Hematopoietic multipotent progenitor cell (in vitro differentiated cells): ENCODE measurements around a stretch of chr12.

DNA sequence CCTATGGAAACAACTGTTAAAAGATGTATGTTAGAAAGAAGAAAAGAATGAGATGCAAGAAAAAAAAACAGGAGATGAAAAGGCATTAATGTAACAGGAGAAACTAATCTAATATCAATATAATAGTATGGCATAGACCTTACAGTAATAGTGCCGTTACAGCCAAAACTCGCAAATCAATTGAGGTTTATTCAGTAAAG is 138.7 kb downstream of the ERC1 start:
- CAGE, long polyA plus RNA, result no peak

GRCh38 chr12:1305974-1306796 is 288.2 kb downstream of the FBXL14 start:
- CAGE, long polyA plus RNA, result no peak

DNA sequence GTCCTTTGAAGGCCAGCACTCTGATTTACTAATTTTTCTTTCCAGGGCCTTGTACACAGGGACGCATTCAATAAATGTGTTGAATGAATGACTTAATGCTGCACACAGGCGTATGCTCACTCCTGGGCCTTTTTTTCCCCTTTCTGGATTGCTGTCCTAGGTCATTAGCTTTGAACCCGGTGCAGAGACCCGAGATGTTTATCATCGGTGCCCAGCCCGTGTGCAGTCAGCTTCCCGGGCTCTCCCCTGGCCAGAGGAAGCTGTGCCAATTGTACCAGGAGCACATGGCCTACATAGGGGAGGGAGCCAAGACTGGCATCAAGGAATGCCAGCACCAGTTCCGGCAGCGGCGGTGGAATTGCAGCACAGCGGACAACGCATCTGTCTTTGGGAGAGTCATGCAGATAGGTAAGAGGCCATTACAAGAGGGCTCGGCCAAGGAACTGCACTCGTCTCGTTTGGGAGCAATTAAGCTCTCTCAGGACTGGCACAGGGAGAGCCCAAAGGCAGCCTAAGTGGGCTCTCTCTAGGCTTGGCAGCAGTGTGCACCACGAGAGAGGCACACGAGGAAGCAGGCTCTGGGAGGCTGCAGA is 3.6 kb downstream of the WNT5B start:
- CAGE, long polyA plus RNA, result no peak

GRCh38 chr12:1690440-1690931 is 384 bp upstream of the ADIPOR2 start:
- CAGE, long polyA plus RNA, result no peak

- CAGE, long polyA plus RNA, result no peak
Measured at GRCh38 chr12:1721826-1722766, 31.2 kb downstream of the ADIPOR2 start.

- CAGE, long polyA plus RNA, result no peak
Measured at GRCh38 chr12:1754038-1754665, 63.3 kb downstream of the ADIPOR2 start.

GRCh38 chr12:1760631-1761290 is 59.6 kb upstream of the LRTM2 start:
- CAGE, long polyA plus RNA, result no peak

DNA sequence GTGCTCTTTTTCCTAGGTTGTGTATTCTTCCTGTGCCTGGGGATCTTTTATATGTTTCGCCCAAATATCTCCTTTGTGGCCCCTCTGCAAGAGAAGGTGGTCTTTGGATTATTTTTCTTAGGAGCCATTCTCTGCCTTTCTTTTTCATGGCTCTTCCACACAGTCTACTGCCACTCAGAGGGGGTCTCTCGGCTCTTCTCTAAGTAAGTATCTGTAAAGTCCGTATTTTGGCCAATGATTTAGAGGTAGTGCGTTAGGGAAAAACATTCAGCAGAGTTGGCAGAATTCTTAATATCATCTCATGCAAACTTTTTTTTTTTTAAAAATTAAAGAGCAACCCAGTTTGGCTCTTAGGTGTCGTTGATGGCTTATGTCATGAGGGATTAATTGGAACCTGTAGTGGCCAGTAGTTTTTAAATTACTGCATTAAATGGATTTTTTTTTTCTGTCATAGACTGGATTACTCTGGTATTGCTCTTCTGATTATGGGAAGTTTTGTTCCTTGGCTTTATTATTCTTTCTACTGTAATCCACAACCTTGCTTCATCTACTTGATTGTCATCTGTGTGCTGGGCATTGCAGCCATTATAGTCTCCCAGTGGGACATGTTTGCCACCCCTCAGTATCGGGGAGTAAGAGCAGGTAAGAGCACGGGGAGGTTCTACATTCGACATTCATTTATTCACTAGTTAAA is 39.8 kb upstream of the LRTM2 start:
- CAGE, long polyA plus RNA, result no peak

- CAGE, long polyA plus RNA, result no peak
Measured at GRCh38 chr12:2124387-2125011, 71.7 kb downstream of the CACNA1C start.

GRCh38 chr12:2163499-2164438 is 111.0 kb downstream of the CACNA1C start:
- CAGE, long polyA plus RNA, result no peak

DNA sequence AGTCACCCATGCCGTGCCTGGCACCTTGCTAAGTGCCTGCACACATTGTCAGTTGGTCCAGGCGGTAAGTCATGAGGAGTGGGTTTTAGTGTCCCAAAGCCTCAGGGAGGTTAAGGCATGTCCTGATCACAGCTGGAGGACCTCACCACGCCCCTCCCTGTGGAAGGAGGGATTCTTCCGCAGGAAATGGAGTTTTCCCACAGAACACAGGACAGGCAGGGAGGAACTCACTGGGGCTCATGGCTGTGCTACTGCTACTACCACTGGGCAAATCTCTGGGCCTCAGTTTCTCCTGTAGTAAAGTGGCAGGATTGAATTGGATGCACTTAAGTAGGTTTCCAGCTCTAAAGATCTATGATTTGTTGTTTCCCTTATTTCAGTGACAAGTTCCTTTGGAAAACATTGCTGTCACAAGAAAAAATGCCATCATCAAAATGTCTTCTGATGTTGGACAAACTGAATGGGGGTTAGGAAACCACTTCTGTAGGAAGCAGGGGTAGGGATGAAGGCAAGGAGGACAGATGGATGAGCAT is 142.4 kb downstream of the CACNA1C start:
- CAGE, long polyA plus RNA, result no peak

DNA sequence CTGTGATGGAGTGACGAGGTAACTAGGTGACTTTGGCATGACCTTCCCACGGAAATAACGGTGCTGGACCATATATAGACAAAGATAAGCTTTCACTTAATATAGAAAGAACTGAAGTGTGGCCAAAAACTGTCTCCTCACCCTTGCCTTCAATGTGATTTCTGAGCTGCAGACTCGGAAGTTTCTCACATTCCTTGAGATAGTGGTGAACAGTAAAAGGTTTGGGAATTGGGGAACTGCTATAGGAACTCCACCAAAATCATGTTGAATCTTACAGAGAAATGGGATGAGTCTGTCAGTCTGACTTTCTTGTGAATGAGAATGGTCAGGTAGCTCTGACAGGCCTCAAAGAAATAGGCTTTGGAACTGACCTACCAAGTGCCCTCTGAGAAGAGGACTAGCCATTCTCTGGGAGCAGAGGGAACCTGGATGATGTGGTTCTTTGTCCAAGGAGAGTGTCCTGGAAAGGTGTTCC is 185.5 kb downstream of the CACNA1C start:
- CAGE, long polyA plus RNA, result no peak

- CAGE, long polyA plus RNA, result no peak
Measured at GRCh38 chr12:2295615-2296552, 243.1 kb downstream of the CACNA1C start.

DNA sequence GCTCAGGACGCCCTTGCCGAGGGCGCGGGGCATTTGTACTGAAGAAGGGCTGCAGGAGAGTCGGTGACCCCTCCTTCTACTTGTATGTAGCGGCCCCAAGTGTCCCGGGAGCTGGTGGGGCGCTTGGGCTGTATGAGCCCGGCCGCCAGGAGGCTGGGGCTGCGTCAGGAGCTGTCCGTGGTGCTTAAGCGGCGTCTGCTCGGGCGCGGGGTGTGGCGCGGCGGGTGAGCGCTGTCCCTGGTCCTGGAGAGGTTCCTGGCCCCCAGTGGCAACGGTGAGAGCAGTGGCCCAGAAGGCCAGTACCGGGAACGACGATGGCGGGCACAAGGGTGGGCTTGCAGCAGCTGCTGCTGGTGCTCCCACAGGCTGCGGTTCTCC is 42.2 kb upstream of the FKBP4 start:
- CAGE, long polyA plus RNA, result no peak

DNA sequence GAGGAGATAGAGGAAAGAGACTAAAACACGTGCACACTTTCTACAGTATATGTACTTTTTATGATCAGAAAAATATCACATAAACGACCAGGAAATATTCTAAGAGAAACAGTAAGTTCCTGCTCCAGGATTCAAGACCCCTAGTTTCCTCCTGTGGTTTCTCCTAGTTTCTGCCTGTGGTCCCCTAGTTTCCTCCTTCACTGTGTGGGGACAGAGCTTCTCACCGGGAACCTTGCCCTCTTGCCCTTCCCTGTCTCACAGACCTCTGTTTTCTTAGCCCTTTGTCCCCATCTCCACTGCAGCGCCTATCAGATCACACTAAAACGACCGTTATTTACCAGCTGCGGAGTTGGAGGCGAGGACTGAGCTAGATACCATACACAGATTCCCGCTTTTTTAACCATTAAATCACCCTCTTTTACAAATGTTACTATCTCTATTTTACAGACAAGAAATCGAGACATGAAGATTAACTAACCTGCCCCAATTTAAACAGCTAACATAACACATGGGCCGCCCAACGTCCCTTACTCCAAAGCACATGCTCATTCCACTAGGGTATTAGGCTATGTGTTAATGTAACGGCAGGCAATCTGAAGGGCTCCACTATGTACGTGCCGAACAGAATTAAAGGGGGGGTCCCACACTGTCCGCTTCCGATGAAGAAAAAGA is 2.1 kb upstream of the FKBP4 start:
- CAGE, long polyA plus RNA, result no peak

DNA sequence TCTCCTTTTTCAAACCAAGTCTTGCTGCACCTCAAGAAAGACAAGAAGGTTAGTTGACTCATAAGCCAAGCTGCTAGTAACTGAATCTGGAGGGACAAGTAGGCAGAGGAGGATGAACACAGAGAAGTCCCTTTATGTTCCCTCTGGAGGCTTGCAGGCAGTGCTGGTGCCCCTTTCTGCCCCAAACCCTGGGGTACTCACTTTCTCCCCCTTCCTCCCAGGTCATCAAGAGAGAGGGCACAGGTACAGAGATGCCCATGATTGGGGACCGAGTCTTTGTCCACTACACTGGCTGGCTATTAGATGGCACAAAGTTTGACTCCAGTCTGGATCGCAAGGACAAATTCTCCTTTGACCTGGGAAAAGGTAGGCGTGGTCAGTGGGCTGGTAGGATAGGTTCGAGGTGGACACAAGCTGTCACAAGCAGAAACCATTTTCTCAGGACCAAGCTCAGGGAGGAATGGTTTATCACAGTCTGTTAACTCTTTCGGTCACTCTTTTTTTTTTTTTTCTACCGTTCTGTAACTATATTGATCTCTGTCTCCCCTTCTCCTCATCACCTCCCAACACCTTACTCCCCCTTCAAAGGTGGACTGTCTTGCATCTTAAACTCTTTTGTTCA is 2.3 kb downstream of the FKBP4 start:
- CAGE, long polyA plus RNA, result no peak

DNA sequence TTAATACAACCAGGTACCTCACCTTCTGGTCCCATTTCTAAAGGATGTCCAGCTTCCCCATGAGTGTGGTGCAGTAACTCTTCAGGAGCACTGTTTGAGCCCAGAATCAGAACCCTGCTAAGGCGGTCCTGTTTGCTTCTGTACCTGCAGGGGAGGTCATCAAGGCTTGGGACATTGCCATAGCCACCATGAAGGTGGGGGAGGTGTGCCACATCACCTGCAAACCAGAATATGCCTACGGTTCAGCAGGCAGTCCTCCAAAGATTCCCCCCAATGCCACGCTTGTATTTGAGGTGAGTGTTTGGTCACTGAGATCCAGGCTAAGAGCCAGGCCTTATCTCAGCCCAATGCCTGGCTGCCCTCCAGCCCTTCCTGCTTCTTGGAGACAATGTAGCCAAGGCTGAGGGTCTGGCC is 2.8 kb downstream of the FKBP4 start:
- CAGE, long polyA plus RNA, result start-site peak on the plus strand centred at position 177 of the sequence, 53 bp wide, 105 reads

- CAGE, long polyA plus RNA, result no peak
Measured at GRCh38 chr12:2854883-2855633, 1.8 kb downstream of the TEX52 start.

- CAGE, long polyA plus RNA, result no peak
Measured at GRCh38 chr12:2977601-2978167, 18.5 kb downstream of the TEAD4 start.

GRCh38 chr12:3047834-3048404 is 29.3 kb upstream of the TSPAN9 start:
- CAGE, long polyA plus RNA, result no peak